RPMI7951 (cell line): ENCODE measurements around the genes GOLGA6L10, FSD2 and WHAMM.

- RAMPAGE, long total RNA: no peak
These were observed 98.5 kb upstream of the ABHD17C start for GRCh38 chr15:80596383-80597215.

DNA sequence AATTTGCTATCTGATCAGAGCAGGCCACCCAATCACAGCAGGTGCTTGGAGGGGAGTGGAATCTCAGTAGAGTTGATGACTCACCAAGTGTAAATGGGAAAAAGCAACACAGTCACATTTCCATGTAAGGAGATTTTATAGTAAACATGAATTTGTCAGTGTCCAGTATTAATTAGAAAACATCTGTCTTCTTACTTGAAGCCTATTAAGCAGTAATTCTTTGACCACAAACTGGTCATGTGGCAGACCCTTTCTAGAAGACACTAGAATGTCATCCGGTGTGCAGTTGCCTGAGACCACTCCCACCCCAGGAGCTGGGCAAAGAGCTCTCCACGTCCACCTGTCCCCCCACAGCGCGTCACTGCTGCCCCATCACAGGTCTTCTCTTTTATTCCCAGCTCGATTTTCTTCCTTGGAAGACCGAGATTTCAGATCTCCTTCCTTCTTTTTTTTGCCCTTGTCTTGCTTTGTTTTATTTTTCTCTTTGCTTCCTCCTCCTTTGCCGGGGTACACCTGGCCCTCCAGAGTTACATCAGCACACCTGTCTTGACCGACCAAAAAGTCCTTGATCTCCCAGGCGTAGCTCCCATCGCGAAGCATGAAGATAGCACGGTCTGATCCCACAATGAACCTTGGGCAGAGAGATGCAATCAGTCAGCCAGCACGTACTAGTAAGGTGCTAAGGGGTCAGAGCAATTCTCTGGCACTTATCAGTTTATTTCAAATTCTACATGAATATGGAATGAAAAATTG is 10.6 kb downstream of the MESD start:
- RAMPAGE, long total RNA: no peak

DNA sequence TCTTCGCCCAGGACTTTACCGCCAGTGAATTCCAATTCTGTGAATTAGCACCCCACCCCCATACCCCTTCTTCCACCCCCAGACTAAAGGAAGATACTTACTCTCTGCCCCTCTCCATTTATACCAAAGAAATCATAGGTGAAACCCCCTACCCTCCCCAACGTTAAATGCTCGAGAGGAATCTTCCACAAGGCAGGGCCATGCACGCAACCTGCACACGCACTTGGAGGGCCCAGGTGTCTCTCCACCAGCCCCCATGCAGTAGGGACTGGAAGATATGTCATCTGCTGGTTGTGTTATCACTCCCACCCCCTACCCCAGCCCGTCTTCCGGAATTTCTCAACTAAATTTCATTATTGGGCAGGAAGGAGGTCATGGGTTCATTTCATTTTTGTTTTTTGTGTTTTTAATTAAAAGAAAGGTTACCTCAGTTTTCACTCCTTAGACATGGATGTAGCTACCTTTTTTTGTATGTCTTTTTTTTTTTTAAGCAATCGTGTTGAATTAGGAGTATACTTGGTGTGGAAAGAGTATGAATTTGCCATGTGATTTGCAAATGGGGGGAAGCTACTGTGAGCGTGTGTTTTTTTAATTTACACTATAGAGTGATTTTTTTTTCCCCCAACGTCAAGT is 2.7 kb downstream of the TLNRD1 start:
- RAMPAGE, long total RNA: no peak

GRCh38 chr15:81024886-81025261 is 24.2 kb downstream of the TLNRD1 start:
- RAMPAGE, long total RNA: no peak

GRCh38 chr15:81310335-81311081 is 13.4 kb downstream of the STARD5 start:
- RAMPAGE, long total RNA: no peak

DNA sequence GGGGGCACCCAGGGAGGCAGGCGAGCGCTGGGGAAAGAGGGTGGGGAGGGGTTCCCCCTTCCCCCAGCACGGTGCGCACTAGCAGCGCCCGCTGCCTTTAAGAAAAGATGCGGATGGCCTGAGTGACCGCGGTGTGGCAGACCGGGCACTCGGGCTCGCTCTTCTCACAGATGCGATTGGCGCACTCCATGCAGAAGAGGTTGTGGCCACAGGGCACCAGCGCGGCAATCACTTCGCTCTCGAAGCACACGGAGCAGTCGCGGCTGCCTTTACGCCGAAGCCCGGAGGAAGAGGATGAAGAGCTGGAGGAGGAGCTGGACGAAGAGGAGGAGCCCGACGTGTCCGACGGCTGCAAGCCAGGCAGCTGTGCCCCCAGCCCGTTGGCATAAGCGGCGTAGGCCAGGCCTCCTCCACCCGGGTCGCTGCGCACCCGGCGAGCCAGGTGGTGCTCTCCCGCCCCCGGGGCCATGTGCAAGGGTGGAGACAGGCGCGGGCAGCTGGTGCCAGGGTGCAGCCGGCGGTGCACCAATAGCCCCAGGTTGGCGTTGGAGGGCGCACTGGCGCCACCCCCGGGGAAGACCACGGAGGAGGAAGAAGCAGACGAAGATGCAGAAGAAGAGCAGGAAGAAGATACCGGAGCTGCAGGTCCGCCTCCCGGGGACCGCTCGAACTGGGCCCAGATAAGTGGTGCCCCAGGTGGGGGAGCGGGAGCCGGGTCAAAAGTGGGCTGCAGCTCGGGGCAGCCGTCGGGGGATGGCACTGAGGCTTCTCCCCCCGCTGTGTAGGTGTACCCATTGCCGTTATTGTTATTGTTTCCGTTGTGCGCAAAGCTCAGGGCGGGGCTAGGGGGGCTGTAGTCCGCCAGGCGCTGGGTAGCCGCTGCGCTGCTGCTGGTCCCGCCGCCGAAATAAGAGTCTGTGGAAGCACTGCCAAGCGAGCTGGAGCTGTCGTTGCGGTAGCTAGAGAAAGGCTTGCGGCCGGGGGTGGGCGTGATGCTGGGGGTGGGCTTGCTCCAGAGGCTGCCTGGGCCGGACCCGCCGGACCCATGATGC is 2.4 kb downstream of the MEX3B start:
- RAMPAGE, long total RNA: no peak

- RAMPAGE, long total RNA: no peak
These were observed 88.4 kb downstream of the EFL1 start for GRCh38 chr15:82174185-82174443.

DNA sequence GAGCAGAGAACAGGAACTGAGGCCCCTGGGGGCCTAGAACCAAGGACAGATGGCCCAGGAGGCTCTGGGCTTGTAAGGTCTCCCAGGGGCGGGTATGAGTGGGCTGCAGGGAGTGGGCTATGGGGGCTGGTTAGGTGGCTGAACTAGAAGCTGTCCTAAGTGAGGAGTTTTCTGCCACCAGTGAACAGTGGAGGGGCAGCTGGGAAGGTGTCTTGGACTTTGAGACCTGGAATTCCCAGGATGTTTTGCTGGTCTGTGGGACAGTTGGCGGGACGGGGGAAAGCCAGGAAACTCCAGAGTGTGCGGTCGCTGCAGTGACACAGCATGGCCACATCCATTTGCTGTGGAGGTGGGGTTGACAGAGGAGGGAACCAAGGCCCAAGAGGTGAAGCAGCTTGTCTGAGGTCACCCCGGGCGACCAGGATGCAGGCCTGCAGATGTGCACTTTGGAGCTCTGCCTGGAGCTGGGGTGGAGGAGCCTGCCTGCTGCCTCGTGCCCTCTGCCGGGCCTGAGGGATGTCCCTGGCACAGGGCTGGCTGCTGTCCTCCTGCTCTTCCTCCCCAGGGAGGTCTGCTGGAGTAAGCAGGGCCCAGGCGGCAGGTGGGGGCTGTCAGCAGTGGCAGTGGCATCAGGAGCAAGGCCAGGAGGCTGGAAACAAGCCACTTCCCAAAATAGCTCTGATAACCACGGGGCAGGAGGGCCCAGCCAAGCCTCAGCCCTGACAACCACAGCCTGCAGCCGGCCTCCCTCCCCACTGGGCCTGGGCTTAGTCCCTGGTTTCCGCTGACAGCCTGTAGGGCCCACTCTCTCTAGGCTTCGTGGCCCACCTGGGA is 16.2 kb downstream of the GOLGA6L10 start:
- RAMPAGE, long total RNA: no peak

GRCh38 chr15:82349361-82349816 is at the start of gene GOLGA6L10:
GOLGA6L10 (minus strand) TSS chr15:82349475.
- RAMPAGE, long total RNA: no peak

- RAMPAGE, long total RNA: no peak
These were observed 5.3 kb upstream of the GOLGA6L10 start for GRCh38 chr15:82354657-82354931.

- RAMPAGE, long total RNA: no peak
These were observed 13.8 kb upstream of the GOLGA6L9 start for GRCh38 chr15:82415581-82416546.

DNA sequence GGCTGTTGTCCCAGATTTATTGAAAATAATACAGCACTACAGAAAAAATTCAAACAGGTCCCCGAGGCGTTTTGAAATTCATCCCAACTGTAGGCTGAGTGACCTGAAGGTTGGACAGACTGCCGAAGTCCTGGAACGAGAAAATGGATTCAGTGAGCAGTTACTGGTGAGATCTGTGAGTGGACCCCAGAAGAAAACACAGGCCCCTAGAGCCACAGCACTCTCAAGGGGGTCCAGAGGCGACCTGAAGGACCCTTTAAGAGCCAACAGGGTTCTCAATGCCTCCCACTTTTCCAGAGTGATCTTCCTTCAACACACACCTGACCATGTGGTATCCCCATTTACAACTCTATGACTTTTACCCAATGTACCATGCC is 3.5 kb downstream of the RPS17 start:
- RAMPAGE, long total RNA: no peak

DNA sequence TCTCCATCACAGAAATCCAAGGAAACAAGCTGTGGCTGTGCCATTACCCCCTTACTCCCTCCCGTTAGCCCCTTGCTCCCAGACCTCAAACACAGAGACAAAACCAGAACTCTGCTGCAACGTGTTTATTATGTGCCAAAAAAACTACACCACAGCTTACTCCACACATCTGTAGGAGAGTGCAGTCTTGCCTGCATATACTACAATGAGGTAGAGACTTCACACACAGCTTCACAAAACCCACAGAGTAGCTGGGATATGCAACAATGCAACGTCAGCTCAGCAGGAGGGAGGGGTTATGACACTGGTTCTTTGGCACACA is 2.8 kb upstream of the RPS17 start:
- RAMPAGE, long total RNA: no peak

DNA sequence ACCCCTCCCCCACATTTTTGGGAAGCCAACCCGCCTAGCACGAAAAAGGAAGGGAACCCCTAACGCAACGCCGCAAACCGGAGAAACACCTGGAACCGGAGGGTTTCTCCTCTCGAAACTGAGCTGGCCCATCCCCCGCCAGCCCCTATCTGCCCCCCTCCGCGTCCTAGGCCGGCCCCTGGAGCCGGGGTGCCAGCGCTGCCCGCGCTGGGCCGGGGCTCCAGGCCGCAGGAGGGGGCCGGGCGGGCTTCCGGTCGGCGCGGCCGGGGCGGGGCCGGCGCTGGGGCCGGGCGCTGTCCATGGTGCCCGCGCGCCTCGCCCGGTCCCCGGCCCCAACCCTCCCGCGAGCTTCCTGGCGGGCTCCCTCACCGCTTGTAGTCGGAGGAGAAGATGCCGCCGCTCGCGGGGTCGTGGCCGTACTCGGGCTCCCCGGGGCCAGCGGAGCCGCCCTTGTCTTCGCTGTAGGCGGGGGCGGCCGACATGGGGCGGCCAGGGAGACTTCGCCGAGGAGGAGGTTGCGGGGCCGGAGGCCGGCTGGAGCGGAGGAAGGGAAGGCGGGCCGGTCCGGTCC is 365 bp downstream of the AP3B2 start:
- RAMPAGE, long total RNA: no peak

DNA sequence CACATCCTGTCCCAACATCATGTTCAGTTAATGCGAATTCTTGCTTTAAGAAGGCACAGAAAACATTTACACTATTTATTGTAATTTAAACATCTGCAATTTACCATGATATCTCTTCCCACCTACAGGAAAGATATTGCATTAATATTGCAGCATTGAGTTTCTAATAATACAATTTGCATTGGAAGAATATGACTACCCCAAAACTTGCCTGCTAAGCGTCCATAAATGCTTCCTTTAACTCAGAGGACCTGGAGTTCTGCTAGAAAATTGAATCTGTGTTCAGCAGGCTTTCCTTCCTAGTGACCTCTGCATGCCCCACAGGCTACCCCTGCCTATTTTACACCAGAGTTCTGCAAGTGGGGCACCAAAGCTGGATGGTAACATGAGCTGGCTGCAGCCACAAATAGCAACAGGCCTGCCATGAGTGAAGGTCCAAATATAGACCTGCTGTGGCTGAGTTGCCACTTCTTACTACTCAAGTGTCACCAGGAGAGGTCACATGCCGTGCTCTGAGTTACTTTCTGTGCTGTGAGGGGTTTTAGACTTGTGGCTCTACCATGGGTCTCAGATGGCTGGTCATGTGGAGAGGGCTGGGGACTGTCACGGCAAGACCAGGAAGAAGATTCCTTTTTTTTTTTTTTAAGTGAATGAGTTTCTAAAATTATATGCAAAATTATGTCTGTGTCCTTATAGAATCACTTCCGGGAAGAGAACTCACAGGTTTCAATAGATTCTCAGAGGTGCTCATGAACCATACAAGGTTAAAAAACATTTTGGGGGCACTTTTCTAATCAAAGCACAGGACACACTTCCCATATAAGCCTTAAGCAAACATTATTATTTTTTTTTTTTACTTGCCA is at the start of gene FSD2:
TSS of gene FSD2 (minus strand) at position 315 of the 863 bp plus-strand sequence.
- RAMPAGE, long total RNA: no peak

- RAMPAGE, long total RNA: no peak
These were observed at the start of gene WHAMM for GRCh38 chr15:82809485-82809762. WHAMM (plus strand) TSS chr15:82809628.

- RAMPAGE, long total RNA: no peak
These were observed 10.3 kb downstream of the WHAMM start for GRCh38 chr15:82819776-82820122.

DNA sequence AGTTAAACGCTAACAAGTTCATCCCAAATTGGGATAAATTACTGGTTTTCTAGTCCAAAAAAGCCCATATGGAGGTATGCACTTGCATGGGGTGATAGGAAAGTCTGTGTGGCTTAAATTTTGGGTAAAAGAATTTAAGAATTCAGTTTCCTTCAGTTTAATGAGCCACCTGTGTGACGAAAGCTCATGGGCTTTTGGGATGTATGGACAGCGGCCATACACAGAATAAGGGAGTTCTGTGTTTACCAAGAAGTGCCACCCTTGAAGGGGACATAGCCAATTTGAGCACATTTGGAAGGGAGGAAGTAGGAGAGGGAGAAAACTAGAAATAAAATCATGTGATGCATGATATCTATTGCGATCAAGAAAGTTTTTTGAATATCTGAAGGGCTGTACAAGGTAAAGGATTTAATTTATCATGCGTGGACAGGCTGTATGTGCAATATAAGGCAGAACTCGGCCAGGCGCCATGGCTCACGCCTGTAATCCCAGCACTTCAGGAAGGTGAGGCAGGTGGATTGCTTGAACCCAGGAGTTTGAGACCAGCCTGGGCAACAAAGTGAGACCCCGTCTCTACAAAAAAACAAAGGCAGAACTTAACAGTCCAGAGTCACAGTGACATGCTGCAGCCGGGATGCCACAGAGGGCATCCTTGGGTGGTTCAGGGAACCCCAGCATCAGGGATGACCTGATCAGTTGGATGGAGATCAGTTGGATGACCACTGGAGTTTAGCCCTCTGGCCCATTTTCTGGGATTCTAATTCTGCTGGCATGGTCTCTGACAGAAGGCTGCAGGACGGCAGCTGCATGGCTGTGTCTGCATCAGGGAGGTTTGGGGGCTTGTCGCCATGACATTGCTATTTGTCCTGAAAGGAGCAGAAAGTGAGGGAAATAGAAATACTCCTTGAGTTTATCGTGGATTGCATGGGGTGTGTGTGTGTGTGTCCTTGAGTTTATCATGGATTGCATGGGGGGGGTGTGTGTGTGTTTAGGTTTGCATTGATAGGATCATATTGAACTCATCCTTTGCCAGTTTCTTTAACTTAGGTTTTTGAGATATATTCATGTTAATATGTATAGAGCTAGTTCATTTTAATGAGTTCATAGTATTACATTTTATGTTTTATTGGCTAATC is 19.7 kb downstream of the WHAMM start:
- RAMPAGE, long total RNA: no peak

DNA sequence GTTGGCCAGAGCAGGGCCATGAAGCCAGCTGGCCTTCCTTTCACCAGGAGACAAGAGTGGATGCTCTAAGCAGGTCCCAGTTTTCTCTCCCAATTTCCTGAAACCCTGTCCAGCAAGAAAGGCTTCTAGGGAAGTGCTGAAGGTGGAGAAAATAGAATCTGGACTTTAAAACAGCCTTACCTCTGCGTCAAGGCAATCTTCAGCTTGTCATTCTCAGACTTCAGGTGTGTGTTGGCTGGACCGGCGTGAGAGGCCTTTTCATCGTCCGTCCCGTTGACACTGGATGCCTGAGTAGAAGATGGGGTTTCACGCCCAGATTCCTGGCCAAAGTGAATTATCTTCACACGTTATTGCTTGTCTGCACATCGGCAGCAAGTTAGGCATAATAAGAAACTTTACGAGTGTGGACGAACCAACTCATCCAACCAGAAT is 49.4 kb downstream of the WHAMM start:
- RAMPAGE, long total RNA: no peak

DNA sequence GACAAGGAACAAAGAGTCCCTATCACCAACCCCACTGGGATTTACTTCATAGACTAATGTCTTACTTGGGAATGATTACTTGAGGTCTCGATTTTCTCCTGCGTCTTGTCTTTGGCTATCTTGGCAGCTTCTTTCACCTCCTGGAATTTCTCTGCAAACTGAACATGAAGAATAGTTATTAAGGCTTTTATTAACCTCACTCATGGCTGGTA is 54.6 kb downstream of the WHAMM start:
- RAMPAGE, long total RNA: no peak